H7 (cell line): ENCODE results near the genes C3AR1, NECAP1 and ZNF705A.

GRCh38 chr12:7574944-7575629 is 71.5 kb upstream of the CD163 start:
- RAMPAGE, long total RNA: no peak

GRCh38 chr12:7638524-7639072 is 27.1 kb downstream of the APOBEC1 start:
- RAMPAGE, long total RNA: no peak

- RAMPAGE, long total RNA: no peak
Measured at GRCh38 chr12:7847508-7848049, 25.1 kb downstream of the SLC2A14 start.

- RAMPAGE, long total RNA: no peak
Measured at GRCh38 chr12:7934755-7935373, 1.1 kb downstream of the SLC2A3 start.

DNA sequence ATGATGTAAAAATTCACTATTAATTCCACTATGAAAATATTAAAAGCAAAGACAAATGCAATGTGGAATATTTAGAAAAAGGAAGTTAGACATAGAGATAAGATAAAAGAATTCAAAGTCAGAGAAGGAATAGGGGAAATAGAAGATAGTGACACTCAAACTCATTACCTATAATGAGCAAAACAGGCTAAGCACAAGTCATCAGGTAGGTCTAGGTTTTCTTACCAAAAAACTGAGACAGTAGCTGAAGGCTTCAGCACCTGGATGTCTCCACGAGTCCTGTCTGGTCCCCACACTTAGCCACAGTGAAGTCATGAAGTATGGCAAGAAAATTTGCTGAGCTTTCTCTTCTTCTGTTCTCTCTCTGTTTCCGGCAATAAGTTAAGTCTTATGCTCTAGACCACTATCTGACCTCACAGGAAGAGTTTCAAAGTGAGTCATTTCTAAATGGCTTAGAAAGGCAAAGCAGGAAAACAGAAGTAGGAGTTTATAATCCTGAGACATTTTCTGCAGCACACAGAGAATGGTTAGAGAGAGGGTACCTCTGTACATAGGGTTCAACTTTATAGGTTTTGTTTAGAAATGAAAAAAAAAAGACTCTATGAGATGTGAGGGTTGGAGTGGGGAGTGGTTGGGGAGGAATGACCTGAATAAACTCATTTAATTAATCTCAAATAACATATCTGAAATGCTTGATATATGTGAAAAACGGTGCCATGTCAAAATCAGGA is at the start of gene C3AR1:
Gene C3AR1, minus strand, starts transcription at position 307 of the 731 bp plus-strand sequence.
- RAMPAGE, long total RNA: no peak

GRCh38 chr12:8081108-8081674 is 883 bp upstream of the NECAP1 start:
- RAMPAGE, long total RNA: no peak

DNA sequence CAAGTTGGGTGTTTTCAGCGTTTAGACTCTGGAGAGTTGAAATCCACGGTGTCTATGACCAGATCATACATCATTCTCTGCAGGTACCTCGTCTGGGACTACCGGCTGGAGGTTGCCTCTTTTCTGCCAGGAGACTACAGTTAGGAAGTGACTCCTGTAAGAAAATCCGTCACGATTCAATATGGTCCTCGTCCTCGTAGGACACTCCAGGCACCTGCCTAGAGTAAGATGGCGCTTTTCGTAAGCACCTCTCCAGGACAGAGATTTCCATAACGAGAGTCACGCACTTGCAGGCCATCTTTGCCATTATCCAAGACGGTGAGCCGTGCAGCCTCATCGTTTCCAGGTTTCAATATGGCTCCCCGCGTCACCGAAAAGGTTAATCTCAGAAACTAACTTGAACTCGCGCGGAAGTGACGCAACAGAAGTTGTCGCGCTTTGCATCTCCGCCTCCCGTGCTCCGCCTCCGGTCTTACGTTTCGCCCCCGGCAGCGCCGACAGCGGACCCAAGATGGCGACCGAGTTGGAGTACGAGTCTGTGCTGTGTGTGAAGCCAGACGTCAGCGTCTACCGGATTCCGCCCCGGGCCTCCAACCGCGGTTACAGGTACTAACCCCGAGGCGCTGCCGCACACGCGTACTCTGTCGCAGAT is at the start of gene NECAP1:
Gene NECAP1, plus strand, starts transcription at position 497 of the 652 bp plus-strand sequence.
- RAMPAGE, long total RNA: start-site peak on the plus strand centred at position 500 of the sequence, 8 bp wide, 352 reads

DNA sequence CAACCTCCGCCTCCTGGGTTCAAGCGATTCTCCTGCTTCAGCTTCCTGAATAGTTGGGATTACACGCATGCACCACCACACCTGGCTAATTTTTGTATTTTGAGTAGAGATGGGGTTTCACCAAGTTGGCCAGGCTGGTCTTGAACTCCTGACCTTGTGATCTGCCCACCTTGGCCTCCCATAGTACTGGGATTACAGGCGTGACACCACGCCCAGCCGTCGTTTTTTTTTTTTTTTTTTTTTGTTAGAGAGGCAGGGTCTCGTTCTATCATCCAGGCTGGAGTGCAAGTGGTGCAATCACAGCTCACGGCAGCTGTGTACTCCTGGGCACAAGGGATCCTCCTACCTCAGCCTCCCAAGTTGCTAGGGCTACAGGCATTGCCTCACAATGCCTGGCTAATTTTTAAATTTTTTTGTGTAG is 1.4 kb downstream of the NECAP1 start:
- RAMPAGE, long total RNA: no peak

DNA sequence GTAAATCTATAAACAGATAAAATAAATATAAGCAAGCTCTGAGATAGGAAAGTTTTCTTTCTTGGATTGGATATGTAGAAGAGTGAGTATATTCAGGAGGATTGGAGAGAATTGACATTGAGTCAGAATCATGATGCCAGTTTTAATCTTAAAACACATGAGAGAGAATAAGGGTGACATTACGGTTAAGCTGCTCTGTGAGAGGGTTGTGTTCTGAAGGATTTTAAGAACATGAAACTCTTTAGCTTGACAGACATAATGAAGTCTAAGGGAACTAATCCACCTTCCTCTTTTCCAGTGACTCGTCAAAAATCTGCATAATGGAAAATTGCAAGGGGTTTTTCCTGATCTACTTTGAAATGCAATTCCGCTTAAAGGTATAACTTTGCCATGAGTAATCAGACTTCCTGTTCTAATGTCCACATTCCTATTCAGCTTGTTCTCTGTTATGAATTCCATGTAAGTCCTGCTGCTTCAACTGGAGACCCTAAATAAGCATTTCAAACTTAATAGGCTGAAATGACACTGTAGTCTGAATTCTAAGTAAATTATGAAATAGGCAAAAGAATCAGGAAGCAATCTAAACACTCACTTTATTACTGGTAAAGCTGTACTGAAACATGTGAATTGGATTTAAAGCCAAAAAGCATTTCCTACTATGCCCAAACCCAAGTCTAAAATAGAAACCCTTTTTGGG is at the start of gene ZNF705A:
Gene ZNF705A, plus strand, starts transcription at position 300 of the 697 bp plus-strand sequence.
- RAMPAGE, long total RNA: no peak

- RAMPAGE, long total RNA: no peak
Measured at GRCh38 chr12:8535938-8536243, 4.8 kb downstream of the CLEC4E start.

- RAMPAGE, long total RNA: no peak
Measured at GRCh38 chr12:8635407-8636500, 23.1 kb upstream of the AICDA start.

- RAMPAGE, long total RNA: no peak
Measured at GRCh38 chr12:8829188-8829471, 6.7 kb downstream of the A2ML1 start.

GRCh38 chr12:8905536-8906012 is 8.7 kb upstream of the PHC1 start:
- RAMPAGE, long total RNA: no peak

DNA sequence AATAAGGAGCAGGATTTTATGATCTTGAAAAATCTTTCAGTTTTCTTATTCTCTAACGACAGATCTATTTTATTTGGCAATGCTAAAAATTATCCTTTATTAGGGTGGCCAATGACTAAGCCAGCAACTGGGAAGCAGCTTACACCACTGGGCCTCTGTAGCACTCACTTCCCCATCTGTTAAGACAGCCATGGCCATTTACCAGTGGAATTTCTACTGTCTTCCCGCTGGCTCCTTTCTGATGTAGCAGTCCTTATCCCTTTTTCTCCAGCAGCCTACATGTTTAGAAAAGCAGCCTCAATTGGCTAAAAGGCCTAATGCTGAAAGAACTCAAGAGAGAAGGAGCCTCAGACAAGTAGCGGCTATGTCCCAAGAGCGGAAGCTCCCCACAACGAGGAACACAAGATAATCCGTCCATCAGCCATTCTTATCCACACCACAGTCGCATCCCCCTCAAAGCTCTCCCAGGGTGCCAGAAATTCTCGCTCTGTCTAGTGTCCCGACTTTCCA is 782 bp downstream of the M6PR start:
- RAMPAGE, long total RNA: no peak

GRCh38 chr12:8953742-8954648 is 4.5 kb upstream of the M6PR start:
- RAMPAGE, long total RNA: no peak

- RAMPAGE, long total RNA: no peak
Measured at GRCh38 chr12:9077888-9078498, 37.7 kb downstream of the A2M start.

GRCh38 chr12:9126913-9127915 is 11.5 kb upstream of the A2M start:
- RAMPAGE, long total RNA: no peak

DNA sequence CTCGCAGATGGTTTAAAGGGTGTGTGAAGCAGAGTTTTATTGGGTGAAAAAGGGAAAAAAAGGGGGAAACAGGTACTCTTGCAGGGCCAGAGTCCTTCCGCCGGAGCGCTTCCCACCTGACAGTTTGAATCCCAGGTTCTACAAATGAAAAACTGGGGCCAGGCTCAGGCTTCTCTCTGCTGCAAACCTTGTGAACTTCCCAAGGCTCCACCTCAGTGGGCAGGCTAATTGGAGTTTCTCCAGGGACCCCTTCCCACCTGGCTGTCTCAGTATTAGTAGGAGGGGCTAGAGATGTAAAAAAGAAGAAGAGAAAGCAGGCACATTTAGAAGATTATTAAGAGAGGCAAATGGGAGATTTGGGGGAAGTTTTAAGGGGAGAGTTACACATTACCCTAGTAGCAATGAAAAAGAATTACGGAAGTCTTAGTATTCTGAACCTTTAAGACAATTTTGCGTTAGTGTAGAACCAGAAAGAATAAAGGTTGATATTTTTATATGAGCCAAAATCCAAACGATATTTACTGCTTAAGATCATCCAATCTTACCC is 20.0 kb upstream of the CLEC2D start:
- RAMPAGE, long total RNA: no peak

GRCh38 chr12:9668035-9668692 is 1.3 kb upstream of the CLEC2D start:
- RAMPAGE, long total RNA: no peak

GRCh38 chr12:9717370-9717829 is 43.3 kb downstream of the CD69 start:
- RAMPAGE, long total RNA: no peak